ENCODE measurements around the genes DACH1 and KLF5.

GRCh38 chr13:60267473-60268231 is 103.9 kb upstream of the DIAPH3 start:
- PRO-cap, 4 experiments, result no peak in any of the 4 experiments
- RAMPAGE, long total RNA, 2 experiments, result no peak in any of the 2 experiments

- PRO-cap, 4 experiments, result peak in 4 of 4 experiments; most common plus-strand start chr13:60396499 (in 4); most common minus-strand start chr13:60396322 (in 3)
- RAMPAGE, long total RNA, 2 experiments, result no peak in any of the 2 experiments
Observed at GRCh38 chr13:60395764-60396740, 968 bp upstream of the TDRD3 start.

GRCh38 chr13:60405259-60405728 is 8.3 kb downstream of the TDRD3 start:
- PRO-cap, 4 experiments, result no peak in any of the 4 experiments
- RAMPAGE, long total RNA, 2 experiments, result no peak in any of the 2 experiments

- PRO-cap, 4 experiments, result peak in 1 of 4 experiments; most common minus-strand start chr13:62865130 (in 1)
- RAMPAGE, long total RNA, 2 experiments, result no peak in any of the 2 experiments
Observed at GRCh38 chr13:62864892-62865191, 881.7 kb upstream of the ENSG00000237378 start.

- PRO-cap, 4 experiments, result no peak in any of the 4 experiments
- RAMPAGE, long total RNA, 2 experiments, result no peak in any of the 2 experiments
Observed at GRCh38 chr13:64077170-64077593, 244.3 kb upstream of the ENSG00000285566 start.

- PRO-cap, 4 experiments, result no peak in any of the 4 experiments
- RAMPAGE, long total RNA, 2 experiments, result no peak in any of the 2 experiments
Observed at GRCh38 chr13:67100644-67101199, 129.4 kb downstream of the PCDH9 start.

- PRO-cap, 4 experiments, result no peak in any of the 4 experiments
- RAMPAGE, long total RNA, 2 experiments, result no peak in any of the 2 experiments
Observed at GRCh38 chr13:70856513-70857064, 748.3 kb upstream of the KLHL1 start.

GRCh38 chr13:71475617-71476055 is 391.4 kb downstream of the DACH1 start:
- PRO-cap, 4 experiments, result no peak in any of the 4 experiments
- RAMPAGE, long total RNA, 2 experiments, result no peak in any of the 2 experiments

DNA sequence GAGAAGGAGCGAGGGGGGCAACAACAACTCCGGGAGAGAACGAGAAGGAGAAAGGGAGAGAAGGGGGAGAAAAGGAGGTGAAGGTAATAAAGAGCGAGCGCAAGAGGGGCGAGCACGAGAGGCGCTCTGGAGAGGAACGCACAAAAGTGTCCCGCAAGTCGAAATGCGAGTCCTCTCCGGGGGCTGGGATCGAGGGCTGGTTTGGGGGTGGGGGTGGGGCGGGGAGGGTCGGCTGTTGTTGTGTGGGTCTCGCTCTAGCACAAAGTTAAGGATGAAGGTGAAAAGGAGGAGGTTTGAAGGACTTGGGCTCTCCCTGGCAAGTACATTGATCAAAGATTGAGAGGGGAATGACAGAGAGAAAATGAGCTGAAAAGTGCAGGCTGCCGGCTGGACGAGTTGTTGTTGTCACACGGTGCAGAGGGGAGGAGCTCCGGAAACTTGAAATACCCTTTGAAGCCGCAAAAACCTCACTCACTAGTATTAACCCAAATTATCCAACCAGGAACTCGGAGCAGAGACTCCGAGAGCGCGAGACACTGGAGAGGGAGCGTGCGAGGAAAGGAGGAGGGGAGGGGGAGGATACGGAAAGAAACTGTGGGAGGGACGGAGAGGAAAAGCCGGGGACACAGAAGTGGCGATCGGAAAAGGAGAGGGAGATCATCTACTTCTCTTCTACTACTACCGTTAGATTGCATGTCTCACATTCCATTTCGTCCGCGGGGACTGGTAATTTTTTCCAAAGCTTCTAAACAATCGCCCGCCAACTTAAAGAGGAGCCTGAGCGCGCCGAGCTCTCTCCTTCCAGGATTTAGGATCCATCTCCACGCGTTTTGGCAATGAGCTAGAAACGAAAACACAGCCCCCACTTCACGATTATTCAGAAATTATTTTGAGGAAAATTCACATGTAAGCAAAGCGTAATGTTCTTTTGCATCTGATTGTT is at the start of gene DACH1:
TSS of gene DACH1 (minus strand) at position 349 of the 943 bp plus-strand sequence.
- PRO-cap, 4 experiments, result peak in 4 of 4 experiments; most common plus-strand start position 504 of the sequence (in 3); most common minus-strand start position 401 of the sequence (in 2)
- RAMPAGE, long total RNA, 2 experiments, result no peak in any of the 2 experiments

- PRO-cap, 4 experiments, result peak in 4 of 4 experiments; most common plus-strand start chr13:72851685 (in 4); most common minus-strand start chr13:72851353 (in 1)
- RAMPAGE, long total RNA, 2 experiments, result no peak in any of the 2 experiments
Observed at GRCh38 chr13:72851022-72852060, 69.4 kb downstream of the PIBF1 start.

- PRO-cap, 4 experiments, result peak in 4 of 4 experiments; most common plus-strand start chr13:73059005 (in 4); most common minus-strand start chr13:73058691 (in 2)
- RAMPAGE, long total RNA, 2 experiments, result no peak in any of the 2 experiments
Observed at GRCh38 chr13:73058400-73059464, at the start of gene KLF5. Gene KLF5 (plus strand): TSS chr13:73059005.

DNA sequence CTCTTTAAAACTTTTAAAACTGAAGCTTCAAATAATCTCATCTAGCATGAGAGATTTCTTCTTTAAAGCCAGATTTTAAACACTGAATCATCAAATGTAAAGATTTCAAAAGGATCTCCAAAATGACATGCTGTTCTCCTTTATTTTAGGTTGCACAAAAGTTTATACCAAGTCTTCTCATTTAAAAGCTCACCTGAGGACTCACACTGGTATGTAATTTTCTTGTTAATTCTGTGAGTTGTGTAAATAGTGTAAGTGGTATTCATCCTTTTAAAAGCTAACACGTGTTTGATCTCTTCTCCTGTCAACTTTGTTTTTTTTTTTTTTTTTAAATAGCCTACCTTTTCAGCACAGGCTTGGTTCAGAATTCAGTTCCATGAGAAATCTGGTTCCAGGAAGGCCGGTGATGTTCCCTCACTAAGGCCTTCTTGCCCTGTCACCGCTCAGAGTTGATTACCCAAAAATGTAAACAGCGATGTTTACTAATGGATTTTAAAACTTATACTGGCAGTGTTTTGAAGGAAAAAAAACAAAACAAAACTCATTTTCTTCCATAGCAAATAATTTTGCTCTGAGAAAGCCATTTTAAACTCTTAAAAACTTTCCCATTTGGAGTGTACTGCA is 5.0 kb downstream of the KLF5 start:
- PRO-cap, 4 experiments, result no peak in any of the 4 experiments
- RAMPAGE, long total RNA, 2 experiments, result no peak in any of the 2 experiments

DNA sequence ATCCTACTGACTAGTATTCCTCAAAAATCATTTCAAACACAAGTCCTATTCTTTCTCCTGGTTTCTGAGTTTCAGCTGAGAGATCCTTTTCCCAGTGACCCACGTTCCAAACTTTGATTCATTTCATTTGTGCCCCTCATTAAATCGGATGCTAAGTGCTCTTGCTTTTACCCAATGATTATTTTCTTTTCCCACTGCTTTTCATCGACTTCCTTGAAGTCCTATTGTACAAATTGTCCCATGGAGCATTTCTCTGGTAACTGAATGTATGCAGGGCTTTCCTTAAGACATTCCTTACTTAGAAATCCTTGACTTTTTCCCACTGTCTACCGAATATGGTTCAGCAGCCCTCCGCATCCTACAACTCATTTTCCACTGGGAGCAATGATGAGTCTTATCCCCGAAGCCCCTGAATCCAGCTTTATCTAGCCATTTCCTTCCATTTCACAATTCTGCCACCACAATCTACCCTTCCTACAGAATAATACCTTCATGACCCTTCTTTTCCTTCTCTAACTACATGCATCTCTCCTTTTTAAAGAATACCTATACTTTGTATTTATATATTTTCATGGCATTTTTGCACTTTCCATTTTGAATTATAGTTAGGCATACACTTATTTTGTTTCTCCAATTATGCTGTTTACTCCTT is 762.7 kb downstream of the KLF5 start:
- PRO-cap, 4 experiments, result no peak in any of the 4 experiments
- RAMPAGE, long total RNA, 2 experiments, result no peak in any of the 2 experiments

DNA sequence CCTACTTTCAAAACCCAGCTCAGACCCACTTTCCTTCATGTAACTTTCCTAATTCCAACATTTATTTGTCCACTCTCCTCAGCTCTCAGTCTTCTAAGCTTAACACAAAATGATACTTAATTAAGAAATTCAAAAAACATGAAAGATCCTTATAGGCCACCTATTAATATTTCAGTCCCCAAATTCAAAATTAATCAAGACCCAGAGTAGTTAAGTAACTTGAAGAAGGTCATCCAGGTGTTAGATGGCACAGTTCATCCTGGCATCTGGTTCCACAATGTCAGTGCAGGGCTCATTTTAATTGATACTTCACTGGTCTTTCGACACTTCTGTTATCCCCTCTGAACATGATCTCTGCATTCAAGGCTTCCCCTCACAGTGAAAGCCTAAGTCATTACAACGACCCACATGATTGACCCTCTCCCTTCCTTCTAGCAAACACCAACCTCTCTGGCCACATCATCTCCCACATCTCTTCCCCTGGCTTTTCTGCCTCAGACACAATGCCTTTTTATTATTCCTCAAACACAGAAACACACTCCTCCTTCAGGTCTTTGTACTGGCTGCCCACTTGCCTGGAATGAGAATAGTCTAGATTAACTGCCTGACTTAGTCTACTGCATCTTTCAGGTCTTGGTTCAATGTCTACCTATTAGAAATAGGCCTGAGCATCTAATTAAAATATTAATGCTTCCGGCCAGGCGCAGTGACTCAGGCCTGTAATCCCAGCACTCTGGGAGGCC is 848.8 kb downstream of the KLF5 start:
- PRO-cap, 4 experiments, result no peak in any of the 4 experiments
- RAMPAGE, long total RNA, 2 experiments, result no peak in any of the 2 experiments

- PRO-cap, 4 experiments, result peak in 1 of 4 experiments; most common minus-strand start chr13:73915173 (in 1)
- RAMPAGE, long total RNA, 2 experiments, result no peak in any of the 2 experiments
Observed at GRCh38 chr13:73914921-73915543, 856.2 kb downstream of the KLF5 start.

- PRO-cap, 4 experiments, result no peak in any of the 4 experiments
- RAMPAGE, long total RNA, 2 experiments, result no peak in any of the 2 experiments
Observed at GRCh38 chr13:73975338-73976234, 916.8 kb downstream of the KLF5 start.

DNA sequence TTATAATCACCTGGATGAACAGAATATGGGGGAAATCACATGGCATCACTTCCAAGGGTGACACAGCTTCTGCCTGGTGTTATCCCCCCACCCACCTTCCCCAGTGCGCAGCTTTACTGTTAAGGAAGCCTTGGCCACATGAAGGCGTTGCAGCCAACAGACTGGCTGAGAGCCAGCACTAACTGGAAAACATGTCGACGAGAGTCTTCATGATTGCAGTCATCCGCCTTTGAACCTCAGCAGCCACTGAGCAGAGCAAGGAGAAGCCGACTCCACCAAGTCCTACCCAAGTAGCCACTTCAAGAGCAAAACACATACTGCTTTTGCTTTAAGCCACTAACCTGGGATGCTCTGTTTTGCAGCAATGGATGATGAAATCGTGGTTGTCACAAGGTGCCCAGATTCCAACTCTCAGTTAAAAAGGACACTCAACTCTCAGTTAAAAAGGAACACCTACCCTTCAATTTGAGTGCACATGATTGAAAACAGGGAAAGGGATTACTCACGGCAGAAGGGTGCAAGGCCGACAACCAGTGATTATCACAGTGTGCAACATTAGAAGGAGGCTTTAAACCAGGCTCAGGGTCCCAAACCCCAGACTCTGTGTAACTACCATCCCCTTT is 926.3 kb downstream of the KLF5 start:
- PRO-cap, 4 experiments, result no peak in any of the 4 experiments
- RAMPAGE, long total RNA, 2 experiments, result no peak in any of the 2 experiments

- PRO-cap, 4 experiments, result peak in 4 of 4 experiments; most common plus-strand start chr13:75452878 (in 4); most common minus-strand start chr13:75452766 (in 1)
- RAMPAGE, long total RNA, 2 experiments, result no peak in any of the 2 experiments
Observed at GRCh38 chr13:75452303-75453230, 29.4 kb downstream of the TBC1D4 start.

- PRO-cap, 4 experiments, result no peak in any of the 4 experiments
- RAMPAGE, long total RNA, 2 experiments, result no peak in any of the 2 experiments
Observed at GRCh38 chr13:75715494-75715973, 79.4 kb downstream of the LMO7 start.

DNA sequence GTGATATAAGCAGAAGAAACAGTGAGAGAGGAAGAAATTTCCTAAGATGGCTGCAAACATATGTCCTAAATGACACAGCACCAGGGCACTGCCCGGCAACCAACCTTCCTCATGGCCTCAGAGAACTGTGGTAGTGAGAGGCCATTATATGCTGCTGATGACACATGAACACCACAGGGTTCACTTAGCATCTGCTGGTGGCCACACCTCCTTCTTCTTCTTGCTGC is 88.2 kb downstream of the KCTD12 start:
- PRO-cap, 4 experiments, result no peak in any of the 4 experiments
- RAMPAGE, long total RNA, 2 experiments, result no peak in any of the 2 experiments

Measured in right lobe of liver (tissue), 4 donors.